Metanephros (tissue), 2 donors: ENCODE results near the genes SLC9A4 and MRPS9.

DNA sequence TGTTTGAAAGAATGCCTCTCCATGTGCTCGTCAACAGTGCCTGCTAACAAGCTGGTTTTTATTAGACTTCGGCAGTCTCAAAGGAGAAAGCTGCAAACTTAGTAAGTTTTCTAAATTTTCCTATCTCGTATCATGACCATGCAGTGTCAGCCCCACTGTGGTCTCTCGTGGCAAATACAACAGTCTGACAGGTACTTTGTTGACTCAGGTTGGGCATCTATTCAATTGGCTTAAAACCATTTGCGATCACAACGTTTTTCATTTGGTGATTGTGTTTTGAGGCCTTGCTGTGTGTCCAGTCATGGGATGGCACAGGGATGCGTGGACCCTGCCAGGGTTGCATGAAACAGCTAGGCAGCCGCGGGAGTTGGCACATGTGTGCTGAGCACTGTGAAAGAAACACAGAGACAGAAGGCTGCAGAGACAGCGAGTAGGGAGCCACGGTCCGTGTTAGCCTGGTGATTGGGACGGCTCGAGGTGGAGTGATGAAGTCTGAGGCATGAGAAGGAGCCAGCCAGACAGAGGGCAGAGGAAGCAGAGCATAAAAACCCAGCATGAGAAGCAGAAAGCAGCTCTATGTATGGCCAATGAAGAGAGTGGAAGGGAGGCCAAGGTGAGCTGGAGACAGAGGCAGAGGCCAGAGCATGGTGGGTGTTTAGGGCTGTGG lies 31.9 kb upstream of the IL1R1 start:
- RAMPAGE, long total RNA: no peak

DNA sequence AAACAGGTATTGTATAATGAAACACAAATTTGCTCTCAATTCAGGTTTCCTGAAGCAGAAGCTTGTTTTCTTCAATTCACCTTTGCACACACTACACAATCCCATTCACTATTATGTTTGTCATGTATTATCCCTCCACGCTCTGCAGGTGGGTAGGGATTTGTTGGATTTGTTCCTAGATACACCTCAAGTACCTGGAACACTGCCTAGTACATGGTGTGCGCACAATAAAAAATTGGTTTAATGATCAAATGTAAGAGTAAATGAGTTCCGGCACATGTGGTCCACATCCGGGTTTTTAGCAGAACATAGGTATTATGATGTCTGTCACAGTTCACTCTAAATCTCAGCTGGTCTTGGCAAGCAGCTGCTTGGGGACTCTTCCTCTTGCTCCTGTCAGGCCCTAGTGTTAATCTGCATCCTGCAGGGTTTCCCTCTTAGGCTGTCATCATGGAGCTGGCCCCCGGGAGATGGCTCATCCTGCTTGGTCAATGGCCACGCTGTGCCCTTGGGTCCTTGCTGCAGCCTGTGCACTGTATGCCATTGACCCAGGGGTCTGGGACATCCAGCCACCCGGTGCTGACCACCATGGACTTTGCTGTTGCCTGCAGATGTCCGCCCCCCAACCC lies 21.8 kb upstream of the IL1R1 start:
- RAMPAGE, long total RNA: no peak

GRCh38 chr2:102473041-102473544 lies at the start of gene SLC9A4:
Gene SLC9A4 (plus strand): TSS chr2:102473226.
- RAMPAGE, long total RNA: no peak

- RAMPAGE, long total RNA: no peak
These were observed 2.3 kb downstream of the TMEM182 start for GRCh38 chr2:102764113-102764478.

DNA sequence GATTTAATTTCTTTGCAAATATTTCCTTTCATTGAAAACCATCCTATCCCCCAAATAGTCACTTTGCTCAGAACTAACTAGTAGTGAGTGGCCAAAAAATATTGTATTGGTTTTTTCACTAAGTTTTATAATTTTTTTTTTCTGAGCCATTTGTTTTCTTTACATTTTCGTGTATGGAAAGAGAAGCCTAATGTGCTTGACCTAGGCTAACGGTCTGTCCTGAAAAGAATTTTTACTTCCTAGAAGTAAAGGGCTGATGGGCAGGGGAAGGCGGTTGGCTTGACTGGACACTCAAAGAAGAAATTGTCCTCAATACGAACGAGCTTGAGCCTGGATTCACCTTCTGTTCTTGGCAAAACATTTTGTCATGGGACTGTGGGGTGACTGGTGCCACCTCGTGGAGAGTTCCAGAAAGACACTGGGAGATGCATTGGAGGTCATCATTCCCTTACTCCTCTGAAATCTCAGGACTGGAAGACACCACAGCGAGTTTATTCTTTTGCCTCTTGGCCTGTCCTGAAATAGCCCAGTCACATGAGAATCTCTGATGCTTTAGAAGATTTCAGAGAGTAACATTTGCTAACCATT lies 44.3 kb downstream of the TMEM182 start:
- RAMPAGE, long total RNA: no peak

DNA sequence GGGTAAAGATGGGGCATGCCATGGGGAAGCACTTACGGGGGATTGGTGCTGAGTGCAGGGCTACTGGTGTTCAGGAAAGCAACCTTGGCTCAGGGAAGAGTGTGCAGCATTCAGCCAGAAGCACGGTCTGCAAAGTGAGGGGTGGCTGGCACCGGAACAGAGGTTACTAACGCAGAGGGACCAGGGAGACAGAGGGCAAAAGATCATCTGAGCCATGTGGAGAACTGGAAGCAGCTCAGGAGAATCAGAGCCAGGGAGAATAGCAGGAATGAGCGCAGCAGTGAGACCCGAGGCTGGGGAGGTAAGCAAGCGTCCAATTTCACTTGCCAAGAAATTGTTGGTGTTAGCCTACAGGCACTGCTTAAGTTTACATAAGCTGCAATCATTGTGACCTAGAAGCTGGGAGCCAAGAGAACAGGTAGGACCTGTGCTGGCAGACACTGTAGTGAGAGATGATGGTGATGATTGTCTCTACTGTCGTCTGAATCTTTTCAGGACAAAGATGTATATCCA lies 372.6 kb upstream of the POU3F3 start:
- RAMPAGE, long total RNA: no peak

- RAMPAGE, long total RNA: no peak
These were observed 150.3 kb upstream of the POU3F3 start for GRCh38 chr2:104703462-104704127.

GRCh38 chr2:104852249-104852566 lies 1.7 kb upstream of the POU3F3 start:
- RAMPAGE, long total RNA: no peak

GRCh38 chr2:104862114-104862419 lies 8.2 kb downstream of the POU3F3 start:
- RAMPAGE, long total RNA: no peak

DNA sequence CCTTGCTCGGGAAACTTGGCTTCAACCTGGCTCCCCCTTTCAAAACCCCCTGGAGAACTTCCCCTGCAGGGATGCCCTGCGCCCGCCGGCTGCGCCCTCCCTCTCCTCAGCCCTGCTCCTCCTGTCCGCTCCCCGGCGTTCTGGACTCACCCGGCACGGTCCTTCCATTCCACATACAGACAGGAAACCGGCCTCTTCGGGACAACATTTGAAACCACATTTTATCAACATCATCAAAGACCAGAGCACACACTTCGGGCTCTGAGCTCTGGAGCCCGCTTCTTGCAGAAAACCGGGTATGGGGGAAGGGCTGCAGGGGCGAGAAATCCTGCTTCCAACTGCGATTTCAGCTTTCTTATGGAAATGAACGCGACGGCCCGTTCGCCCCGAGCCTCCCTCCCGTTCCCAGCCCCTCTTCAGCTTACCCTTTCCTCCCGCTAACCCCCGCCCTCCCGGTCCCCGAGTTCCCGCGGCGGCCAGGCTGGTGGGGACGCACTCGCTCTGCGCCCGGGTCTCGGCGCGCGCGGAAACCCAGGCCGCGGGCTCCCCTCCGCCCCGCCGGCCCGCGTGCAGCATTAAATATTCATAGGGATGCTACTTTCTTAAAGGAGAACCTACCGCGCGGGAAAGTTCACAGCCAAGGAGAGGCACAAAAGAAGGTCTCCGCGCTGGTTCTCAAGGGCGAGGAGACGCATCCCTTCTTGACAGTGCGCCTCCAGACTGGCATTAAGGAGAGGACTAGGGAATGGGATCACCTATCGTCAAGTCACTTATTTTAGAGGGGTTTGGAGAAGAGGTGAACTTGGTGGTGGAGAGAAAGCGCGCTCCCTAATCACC lies 18.4 kb downstream of the POU3F3 start:
- RAMPAGE, long total RNA: no peak

DNA sequence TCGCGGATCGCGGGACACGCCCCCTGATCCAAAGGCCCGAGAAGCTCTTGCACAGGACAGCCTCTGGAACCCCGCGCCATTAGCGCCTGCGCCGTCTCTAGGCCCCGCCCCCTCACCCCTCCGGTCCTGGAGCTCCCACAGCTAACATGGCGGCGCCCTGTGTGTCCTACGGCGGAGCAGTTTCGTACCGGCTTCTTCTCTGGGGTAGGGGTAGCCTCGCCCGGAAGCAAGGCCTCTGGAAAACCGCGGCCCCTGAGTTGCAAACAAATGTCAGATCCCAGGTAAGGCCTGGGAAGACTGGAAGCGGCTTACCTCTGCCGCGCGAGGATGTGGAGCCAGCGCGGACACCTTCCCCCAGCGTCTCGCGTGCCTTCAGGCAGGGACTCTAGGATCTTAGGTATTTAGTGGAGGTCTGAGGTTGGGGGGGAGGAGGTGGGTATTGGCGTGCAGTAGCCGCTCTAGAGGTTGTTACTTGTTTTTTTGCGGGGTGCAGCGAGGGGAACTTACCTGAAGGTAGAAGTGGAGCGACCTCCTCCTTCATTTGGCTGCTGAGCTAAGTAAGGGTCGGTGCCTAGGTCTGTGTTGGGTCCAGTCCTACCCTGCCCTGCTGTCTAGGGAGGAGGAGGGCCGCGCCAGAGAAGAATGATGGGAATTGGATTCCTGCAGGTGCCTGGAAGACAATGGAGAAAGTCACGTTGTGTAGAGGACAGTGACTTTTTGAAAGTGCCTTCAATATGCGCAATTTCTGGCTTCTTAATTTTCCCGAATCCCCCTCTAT lies at the start of gene MRPS9:
Gene MRPS9 (plus strand): TSS at position 123 of the 778 bp plus-strand sequence.
- RAMPAGE, long total RNA: no peak

GRCh38 chr2:105328264-105329239 lies 983 bp downstream of the TGFBRAP1 start:
- RAMPAGE, long total RNA: no peak

DNA sequence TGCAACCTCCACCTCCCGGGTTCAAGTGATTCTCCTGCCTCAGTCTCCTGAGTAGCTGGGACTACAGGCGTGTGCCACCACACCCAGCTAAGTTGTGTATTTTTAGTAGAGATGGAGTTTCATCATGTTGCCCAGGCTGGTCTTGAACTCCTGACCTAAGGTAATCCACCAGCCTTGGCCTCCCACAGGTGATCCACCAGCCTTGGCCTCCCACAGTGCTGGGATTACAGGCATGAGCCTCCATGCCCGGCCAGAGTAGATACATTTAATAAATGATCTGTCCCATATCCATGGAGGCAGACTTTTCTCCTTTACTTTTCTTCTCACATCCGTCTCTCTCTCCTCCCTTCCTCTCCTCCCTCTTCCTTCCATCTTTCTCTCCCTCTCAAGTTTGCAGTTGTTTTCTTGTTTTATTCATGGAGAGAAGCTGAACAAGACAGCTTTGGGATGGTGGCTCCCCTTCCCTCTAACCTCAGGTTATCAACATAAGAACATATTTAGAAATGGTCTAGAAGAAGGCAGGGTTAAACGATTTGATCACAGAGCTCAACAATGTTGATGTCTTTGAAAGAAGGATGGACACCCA lies 29.6 kb downstream of the C2orf49 start:
- RAMPAGE, long total RNA: no peak

DNA sequence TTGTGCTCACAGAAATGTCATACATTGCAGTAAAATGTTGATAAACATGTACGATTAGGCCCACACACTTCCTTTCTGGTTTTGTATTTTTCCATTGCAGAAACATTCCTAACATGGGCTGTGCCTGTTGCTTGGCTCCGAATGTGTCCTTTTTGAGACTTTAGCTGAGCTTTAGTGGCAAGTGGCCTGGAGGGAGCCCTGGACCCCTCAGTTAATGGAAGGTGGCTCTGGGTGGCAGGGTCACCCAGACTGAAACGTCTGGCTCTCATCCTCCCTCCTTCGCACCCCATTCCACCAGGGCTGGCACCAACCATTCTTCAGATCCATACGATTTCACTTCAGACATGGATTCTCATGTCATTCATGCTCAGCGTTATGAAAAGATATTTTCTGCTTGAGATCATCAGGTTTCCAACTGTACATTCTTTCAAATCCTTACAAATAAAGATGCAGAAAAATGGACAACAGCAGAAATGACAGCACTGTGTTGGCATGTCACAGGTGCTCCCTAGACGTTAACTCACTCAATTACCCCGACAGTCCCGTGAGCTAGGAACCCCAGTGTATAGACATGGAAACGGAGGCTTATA lies 17.9 kb downstream of the FHL2 start:
- RAMPAGE, long total RNA: no peak

DNA sequence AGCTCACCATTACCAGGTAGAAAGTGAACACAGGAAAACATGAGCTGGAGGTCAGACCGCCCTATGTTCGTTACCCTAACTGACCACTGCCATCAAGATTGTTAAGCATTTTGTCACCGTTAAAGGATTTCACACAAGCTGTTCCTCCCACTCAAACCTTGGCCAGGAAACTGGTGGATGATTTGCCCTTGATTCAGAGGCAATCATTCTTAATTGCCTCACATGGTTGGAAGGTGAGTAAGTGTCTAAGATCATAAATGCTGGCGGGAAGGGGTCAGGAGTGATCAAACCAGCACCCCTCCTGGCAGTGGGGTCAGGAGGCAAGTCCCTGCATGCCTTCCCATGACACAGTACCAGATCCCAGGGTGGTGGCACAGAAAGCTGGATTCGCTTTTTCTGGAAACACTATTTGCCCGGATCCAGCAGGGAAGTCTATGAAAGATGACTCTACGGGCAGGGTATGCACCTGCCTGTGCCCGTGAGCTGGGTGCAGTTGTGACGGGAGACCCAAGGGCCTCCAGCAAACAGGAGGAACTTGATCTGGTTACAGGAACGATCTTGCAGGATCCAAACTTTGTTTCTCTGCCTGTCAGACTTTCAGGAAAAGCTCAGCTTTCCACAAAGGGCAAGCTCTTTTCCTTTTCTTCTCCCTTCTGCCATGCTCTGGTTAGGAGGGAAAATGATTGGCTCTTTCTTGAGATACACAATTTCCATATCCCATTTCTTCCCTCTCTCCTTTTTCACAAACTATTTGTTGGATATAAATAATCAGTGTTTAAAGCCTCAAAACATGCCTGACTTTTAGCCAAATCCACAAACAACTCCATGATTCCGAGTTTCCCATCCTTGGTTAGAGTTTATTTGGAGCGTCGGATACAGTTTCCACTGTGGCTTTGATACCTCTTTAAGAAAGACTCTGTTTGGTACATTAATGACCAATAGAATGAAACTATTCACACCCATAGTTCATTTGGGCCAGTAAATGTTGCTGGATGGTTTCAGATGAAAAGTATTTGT lies 5.6 kb upstream of the FHL2 start:
- RAMPAGE, long total RNA: no peak

- RAMPAGE, long total RNA: no peak
These were observed 7.4 kb upstream of the FHL2 start for GRCh38 chr2:105406078-105406907.

DNA sequence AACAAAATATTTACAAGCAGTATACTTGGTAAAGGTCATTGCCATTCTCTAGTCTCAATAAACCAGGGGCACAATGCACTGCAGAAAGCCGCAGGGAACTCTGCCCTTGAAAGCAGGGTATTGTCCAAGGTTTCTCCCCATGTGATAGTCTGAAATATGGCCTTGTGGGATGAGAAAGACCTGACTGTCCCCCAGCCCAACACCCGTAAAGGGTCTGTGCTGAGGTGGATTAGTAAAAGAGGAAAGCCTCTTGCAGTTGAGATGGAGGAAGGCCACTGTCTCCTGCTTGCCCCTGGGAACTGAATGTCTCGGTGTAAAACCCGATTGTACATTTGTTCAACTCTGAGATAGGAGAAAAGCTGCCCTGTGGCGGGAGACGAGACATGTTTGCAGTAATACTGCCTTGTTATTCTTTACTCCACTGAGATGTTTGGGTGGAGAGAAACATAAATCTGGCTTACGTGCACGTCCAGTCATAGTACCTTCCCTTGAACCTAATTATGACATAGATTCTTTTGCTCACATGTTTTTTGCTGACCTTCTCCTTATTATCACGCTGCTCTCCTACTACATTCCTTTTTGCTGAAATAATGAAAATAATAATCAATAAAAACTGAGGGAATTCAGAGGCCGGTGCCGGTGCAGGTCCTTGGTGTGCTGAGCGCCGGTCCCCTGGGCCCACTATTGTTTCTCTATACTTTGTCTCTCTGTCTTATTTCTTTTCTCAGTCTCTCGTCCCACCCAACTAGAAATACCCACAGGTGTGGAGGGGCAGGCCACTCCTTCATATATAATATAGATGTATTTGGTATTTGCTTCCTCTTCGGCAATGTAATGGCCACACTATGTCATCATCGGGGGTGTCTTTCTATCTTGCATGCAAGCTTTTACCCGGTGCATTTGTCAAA lies 26.7 kb upstream of the FHL2 start:
- RAMPAGE, long total RNA: no peak

DNA sequence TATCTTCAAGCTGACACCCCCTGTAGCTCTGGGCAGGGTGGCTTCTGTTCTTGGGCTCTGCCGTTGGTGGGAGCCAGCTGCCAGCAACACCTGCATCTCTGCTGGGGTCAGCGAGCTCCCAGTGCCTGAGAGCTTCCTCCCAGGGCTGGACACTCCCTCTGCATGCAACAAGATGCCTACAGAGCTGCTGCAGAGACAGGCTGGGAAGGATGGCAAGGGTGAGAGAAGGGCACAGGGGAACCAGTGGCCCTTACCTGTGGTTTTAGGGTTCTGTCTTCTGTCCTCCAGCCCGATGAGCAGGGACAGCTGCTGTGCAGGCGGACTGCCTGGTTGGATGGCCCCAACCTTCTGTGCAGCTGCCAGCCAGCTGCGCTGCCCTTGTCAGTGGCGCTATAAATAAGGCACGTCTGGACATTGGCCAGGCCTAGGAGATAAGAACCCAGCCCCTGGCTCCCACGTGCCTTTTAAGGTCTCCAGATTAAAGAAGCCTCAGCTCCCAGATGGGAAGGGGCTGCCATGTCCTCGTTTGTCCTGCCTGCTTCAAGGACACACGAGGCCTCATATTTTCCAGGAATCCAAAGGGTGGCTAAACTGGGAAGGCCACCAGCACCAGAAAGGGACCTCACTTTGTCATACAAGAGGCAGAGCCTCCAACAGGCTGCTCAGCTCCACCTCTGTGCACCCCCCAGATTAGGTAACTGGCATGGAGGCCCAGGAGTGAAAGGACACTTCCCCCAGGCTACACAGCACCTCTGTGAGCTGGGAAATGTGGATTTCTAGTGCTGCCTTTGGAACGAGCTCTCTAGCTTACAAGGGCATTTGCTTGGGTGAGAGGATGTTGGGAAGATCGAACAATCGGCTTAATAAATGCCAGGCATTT lies 39.5 kb upstream of the FHL2 start:
- RAMPAGE, long total RNA: no peak

DNA sequence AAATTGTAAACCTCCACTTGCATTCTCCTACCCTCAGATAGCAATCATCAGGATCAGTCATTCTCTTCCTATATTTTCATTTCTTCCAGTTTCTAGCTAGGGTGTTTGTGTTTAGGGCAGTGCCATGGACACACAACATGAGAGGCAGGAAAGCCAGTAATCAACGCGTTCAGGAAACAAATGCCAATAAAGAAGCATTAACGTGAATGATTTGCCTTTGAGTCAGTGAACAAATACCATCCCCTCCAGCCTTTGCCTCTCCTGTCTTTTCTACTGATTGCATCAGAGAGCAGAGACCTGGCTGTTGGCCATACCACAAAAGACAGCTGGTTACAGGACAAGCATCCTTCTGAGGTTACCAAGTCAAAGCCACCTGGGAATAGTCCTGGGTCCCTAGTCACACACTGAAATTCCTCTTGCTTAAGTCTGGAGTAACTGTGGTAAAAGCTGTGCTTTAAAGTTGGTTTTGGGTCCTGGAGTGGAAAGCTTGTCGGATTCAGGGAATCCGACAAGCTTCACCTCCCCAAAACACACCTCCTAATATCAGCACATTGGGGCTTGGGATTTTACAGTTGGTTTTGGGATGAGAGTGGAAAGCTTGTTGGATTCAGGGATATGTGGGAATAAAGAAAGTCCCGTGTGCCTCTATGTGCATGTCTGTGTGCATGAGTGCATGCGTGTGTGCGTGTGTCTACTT lies 56.9 kb upstream of the FHL2 start:
- RAMPAGE, long total RNA: no peak

DNA sequence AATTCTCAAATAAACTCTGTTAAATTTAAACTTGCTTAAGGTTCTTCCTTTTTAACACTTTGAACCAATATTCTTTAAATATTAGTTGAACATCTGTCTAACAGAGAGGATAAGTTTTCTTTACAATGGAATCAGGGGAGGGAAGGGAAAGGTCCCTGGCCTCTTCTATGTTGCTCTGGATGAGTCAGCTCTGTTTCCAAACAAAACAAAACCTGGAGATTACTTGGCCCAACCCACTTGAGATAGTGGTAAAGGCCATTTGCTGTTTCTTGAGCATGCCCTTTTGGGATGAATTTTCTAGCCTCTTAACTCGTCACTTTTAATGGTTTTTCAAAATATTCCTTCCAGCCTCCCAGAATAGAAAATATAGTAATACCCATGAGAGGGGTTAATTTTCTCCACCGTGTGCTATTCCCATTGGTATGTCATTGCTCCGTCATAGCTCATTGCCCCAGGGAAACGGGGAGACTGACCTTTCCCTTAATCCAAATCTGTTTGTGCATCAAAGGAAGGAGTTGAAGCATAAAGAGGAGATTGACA lies 112.2 kb upstream of the FHL2 start:
- RAMPAGE, long total RNA: no peak